ENCODE data around the genes PDE1B, ERBB3 and RPL41.

DNA sequence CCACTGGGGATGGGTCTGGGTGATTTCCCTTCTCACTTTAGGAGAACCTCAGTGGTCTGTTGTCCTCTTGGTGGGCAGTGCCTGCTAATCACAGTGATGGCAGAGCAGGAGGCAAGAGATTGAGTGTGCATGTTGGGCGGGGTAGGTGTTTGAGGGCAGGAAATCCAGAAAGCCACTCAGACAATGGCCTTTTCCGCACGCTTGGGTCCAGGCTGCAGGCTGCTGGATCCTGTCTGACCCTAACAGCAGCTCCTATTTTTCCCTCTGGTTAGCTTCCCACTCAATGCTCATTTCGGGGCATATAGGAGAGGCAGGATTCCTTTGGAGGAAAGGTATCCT is 13.8 kb upstream of the ITGA5 start:
- RRBS = no CpG with 5 or more reads among the region's 4 CpGs

GRCh38 chr12:54548977-54549769 is at the start of gene PDE1B:
Gene PDE1B, plus strand, starts transcription at chr12:54549601.
- RRBS = 4% methylated on average over 8 of the region's 47 CpGs

GRCh38 chr12:54560975-54561914 is 11.8 kb downstream of the PDE1B start:
- RRBS = no CpG with 5 or more reads among the region's 8 CpGs

GRCh38 chr12:54983474-54984074 is 988 bp downstream of the TESPA1 start:
- RRBS = no CpG with 5 or more reads among the region's 2 CpGs

- RRBS = no CpG with 5 or more reads among the region's 2 CpGs
These were observed 8.4 kb upstream of the OR6C68 start for GRCh38 chr12:55483759-55484111.

- RRBS = no CpG with 5 or more reads among the region's 2 CpGs
These were observed 1.0 kb downstream of the ITGA7 start for GRCh38 chr12:55706697-55707099.

- RRBS = no CpG with 5 or more reads among the region's 8 CpGs
These were observed 576 bp upstream of the ITGA7 start for GRCh38 chr12:55708311-55708649.

GRCh38 chr12:55727865-55728907 is 623 bp downstream of the CD63 start:
- RRBS = 2% methylated on average over 45 of the region's 62 CpGs

GRCh38 chr12:55755183-55756153 is 12.5 kb downstream of the GDF11 start:
- RRBS = no CpG with 5 or more reads among the region's 3 CpGs

DNA sequence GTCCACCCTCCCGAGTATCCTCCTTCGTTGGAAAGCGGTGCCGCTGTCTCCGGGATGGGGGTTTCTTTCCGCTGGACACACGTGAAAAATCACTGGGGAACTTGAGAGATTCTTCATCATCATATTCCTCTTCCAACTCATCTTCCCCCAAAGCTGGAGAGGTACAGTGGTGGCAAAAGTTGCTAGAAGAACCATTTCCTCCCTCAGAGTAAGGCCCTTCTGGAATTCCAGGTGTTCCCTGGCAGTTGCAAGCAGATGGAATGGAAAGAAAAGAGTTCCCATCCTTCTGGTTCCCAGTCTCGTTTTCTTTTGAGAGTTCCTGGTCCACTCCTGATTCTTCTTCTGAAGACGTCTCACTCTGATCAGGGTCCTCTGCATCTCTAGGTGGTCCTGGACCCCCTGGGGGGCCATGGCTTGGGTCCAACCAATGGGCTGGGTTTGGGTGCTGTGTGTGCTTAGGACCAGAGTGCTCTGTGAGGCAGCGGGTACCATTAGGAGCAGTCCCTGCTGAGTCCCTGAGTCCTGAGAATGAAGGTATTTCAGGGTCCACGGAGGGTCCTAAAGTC is 1.3 kb downstream of the DNAJC14 start:
- RRBS = no CpG with 5 or more reads among the region's 11 CpGs

GRCh38 chr12:55926198-55926707 is 1.4 kb downstream of the PYM1 start:
- RRBS = no CpG with 5 or more reads among the region's 9 CpGs

- RRBS = 93% methylated on average over 2 of the region's 9 CpGs
These were observed 8.0 kb downstream of the DGKA start for GRCh38 chr12:55938764-55939614.

DNA sequence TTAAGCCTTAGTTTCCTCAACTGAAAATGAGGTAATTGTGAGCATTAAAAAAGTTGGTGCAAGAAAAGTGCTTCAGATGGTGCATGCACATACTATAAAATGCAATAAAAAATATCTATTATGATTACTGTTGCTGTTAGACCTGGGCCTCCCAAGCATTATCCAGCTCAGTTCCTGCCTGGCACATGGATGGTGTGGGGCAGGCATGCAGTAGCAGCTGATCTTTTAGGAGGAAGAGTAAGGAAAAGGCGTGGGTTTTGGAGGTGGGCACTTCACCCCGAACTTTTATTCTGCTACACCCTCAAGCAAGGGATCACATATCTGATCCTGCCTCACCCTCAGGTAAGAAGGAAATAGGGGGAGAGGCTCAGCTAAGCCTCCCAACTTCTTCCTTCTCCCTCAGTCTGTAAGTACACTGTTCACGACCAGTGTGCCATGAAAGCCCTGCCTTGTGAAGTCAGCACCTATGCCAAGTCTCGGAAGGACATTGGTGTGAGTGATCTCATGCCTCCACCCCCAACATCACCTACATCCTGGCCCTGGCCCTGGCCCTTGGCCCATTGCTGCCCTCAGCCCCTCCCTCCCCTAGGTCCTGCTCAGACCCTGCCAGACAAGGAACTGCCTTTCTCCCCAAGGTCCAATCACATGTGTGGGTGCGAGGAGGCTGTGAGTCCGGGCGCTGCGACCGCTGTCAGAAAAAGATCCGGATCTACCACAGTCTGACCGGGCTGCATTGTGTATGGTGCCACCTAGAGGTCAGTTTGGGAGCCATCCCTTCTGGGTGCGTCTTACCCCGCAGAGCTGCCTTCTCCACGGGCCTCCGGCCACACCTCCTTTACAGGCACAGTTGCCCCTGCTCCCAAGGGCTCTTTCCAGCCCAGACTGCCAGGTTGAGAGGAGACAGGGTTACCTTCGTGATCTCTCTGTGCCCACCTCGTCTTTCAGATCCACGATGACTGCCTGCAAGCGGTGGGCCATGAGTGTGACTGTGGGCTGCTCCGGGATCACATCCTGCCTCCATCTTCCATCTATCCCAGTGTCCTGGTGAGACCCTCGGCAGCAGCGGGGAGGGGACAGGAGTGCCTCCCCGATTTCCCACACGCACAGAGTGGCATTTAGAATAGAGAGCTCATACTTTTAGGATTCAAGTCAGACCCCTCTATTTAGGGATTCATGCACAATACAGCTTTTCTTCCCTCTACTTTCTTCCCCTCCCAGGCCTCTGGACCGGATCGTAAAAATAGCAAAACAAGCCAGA is 9.1 kb downstream of the DGKA start:
- RRBS = 2% methylated on average over 4 of the region's 26 CpGs

DNA sequence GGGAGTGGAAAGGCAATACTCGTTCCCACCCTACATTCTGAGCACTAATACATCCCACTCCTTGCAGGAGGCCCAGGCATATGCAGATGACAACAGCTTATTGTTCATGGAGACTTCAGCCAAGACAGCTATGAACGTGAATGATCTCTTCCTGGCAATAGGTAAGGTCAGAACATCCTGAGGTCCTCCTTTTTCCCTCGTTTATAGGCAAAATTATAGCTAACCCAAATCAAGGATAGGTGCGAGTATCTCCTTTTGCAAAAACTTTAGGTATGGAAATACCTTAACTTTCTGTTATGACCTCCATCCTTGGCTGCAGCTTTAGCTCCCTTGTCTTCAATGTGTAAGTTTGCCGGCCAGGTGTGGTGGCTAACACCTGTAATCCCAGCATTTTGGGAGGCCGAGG is 5.8 kb upstream of the SUOX start:
- RRBS = no CpG with 5 or more reads among the region's 6 CpGs

DNA sequence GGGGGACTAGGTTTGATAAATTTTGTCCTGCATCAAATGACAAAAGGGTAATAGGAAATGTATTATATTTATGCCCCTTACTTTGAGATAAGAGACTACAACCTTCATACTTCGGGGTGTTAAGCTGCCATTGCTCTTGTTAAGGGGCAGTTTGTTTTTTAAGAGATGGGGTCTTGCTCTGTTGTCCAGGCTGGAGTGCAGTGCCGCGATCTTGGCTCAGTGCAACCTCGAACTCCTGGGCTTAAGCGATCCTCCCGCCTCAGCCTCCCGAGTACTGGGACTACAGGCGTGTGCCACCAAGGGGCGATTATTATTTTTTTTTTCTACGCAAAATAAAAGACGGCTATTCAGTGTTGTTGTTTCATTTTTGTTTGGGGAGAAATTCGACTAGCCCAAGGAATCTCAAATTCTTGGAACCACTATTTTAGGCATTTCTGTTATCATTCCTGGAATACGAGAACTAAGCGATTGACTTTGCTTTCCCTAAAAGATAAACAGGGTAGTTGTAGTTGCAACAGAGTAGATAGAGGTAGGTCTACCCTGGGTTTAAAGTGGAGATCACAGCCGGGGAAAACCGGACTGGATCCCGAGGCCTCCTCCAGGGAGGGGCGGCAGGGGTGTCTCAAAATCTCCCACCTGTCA is 621 bp upstream of the SUOX start:
- RRBS = no CpG with 5 or more reads among the region's 18 CpGs

DNA sequence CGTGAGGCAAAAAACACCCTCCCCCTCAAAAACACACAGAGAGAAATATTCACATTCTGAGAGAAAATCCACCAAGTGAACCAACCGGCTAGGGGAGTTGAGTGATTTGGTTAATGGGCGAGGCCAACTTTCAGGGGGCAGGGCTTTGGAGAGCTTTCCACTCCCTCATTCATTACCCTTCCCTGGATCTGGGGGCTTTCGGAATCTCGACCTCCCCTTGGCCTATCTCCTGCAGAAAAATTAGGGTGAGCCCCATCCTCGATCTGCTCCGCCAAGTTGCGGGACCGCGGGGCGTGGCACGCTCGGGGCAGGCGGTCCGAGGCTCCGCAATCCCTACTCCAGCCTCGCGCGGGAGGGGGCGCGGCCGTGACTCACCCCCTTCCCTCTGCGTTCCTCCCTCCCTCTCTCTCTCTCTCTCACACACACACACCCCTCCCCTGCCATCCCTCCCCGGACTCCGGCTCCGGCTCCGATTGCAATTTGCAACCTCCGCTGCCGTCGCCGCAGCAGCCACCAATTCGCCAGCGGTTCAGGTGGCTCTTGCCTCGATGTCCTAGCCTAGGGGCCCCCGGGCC is at the start of gene ERBB3:
TSS of gene ERBB3 (plus strand) at position 476 of the 575 bp plus-strand sequence.
- RRBS = 6% methylated on average over 6 of the region's 35 CpGs

DNA sequence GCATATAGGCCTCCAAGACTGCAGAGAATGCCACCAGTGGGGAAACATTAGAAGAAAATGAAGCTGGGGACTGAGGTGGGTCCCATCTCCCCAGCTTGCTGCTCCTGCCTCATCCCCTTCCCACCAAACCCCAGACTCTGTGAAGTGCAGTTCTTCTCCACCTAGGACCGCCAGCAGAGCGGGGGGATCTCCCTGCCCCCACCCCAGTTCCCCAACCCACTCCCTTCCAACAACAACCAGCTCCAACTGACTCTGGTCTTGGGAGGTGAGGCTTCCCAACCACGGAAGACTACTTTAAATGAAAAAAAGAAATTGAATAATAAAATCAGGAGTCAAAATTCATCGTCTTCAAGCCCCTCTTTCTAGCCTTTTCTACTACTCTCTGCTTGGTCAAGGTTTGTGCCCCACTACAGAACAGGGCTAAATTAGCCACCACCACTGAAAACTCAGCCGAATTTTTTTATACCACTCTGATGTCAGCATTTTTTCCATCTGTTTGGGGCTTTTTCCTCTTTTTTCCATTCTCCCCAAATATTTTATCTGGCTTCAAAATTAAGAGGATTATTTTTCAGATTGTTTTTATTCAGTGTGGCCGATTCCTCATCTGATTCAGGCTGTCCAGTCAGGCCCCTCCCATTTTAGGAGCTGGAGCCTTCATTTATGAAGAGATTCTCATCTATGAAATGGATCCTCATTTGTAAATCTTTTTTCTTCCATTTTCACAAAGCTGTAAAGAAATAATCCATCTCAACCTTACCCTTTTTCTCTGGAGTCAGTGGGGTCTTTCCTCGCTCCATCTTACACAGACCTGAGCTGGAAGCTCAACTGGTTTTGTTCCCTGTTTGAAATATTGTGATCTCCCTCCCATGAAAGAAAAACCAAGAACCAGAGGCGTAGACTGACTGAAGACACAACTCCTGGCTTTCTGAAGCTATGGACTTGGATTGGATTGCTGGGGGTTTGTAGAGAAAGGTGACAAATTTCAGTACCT is 3.3 kb upstream of the RPL41 start:
- RRBS = no CpG with 5 or more reads among the region's 8 CpGs

- RRBS = no CpG with 5 or more reads among the region's 38 CpGs
These were observed at the start of gene RPL41 for GRCh38 chr12:56116413-56117520. Gene RPL41, plus strand, starts transcription at chr12:56116633.

DNA sequence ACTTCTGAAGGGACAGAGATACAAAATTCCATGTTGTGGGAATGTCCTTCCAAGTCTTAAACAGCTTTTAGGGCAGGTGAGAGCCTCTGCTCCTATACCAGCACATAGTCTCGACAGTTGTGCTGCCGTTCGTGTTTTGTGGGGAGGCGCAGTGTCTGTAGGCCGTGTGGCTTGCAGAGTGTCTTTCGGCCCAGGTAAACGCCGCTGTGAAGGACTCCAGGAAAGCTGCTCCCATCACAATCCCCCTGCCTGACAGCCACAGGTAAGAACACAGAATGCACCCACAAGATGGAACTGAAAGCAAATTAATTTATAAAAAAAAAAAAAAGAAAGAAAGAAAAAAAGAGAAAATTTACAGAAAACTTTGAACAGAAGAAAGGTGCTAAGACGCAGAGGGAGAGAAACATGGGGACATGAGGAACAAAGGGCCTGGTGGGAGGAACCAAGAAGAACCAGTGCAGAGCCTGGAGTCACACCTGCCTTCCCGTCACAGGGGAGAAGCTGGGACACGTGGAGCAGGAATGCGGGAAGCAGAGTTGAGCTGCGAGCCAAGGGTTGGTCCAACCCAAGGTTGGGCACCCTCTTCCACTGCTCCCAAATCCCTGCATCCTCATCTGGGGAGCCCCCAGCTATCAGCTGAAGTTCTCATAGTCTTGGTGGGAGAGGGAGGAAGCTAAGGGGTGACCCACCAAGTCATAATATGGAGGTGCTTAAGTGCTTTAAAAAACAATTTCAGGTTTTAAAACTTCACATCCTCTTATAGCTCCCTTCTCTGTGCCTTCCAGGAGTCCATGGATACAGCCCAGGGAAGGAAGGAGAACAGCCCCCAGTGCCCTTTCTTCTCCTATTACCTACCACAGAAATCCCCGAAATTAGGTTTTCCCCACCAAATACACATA is 4.2 kb downstream of the MYL6 start:
- RRBS = no CpG with 5 or more reads among the region's 14 CpGs

DNA sequence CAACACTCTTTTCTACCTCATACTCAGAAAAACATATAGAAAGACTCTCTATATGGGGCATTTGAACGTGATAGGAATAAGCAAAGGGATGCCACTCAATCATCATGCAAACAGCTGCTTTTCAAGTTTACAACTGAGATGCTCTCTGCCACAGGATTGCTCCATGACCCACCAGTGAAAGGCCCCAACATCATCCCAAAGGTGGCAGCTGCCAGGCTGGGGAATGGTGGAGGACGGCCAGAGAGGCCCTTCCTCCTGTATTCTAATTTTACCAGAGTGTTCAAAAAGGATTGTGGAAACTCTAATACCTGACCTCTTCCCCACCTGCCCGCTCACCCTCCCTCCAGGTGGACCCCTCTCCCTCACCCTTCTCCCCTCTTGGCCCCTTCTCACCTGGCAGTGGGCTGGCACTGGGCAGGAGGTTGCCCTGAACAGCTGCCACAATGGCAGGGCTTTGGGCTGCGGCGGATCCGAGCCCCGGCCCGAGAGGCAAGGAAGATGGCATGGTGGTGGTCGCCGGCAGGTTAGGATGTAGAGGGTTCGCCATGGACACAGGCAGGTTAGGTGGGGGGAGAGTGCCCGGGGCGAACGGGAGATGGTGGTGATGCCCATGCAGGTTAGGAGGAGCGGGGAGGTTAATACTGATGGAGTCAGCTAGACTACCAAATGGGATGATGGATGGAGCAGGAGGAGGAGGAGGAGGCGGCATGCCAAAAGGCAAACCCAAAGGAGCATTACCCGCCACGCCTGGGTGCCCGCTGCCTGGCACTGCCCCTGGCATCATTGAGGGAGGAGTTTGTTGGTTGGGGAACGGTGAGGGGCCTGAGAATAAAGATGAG is 6.0 kb downstream of the MYL6 start:
- RRBS = 98% methylated on average over 3 of the region's 20 CpGs

All from epidermal melanocyte (primary cell).